ENCODE results near the gene RAET1E.

DNA sequence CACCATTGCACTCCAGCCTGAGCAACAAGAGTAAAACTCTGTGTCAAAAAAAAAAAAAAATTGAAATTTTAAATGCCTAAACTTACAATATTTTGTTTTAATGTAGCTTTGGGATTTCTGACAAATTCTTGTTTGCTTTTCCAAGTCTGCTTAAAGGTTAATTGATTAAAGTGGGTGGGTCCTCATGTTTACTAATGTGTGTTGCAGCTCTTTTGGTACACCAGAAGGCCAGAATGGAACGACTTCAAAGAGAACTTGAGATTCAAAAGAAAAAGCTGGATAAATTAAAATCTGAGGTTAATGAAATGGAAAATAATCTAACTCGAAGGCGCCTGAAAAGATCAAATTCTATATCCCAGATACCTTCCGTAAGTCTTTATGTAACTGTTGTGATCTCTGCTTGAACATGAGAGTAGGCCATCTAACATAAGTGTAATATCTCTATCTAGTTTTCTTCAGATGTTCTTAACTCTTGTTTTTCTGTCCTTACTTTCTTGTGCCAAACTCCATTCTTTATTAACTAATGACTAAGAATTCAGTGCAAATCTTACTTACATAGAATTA, 2.6 kb upstream of the SUMO4 start:
- PRO-cap, result no peak

- PRO-cap, result no peak
Measured at GRCh38 chr6:149482745-149483838, 1.7 kb downstream of the ZC3H12D start.

- PRO-cap, result no peak
Measured at GRCh38 chr6:149689870-149690321, 28.0 kb downstream of the LATS1 start.

DNA sequence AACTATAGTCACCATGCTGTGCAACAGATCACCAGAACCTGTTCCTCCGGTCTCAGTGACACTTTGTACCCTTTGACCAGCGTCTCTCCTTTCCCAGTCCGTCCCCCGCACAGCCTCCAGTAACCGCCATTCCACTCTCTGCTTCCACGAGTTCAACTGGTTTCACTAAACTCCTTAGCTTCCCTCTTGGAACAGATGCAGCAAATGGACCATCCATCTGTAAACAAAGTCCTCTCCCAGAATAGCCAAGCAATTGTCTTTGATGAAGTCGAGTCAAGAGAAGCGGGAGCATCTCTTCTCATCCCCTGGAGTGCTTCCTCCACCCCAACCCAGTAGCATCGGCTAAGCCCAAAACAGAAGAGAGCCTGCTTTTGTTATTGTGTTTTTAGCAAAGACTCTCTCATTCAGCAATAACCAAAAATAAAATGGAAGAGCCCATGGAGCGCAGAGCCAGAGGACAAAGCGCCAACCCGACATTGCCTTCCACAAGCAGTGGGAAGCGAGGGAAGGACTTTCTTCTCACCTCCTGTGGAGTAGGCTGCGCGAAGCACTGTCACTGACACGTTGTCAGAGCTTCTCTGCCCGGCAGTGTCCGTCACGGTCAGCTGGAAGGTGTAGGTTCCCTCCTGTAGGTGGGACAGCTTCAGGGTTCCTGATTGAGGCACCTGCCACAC, 21.6 kb downstream of the LRP11 start:
- PRO-cap, result no peak

- PRO-cap, result no peak
Measured at GRCh38 chr6:149897924-149898404, at the start of gene RAET1E. TSS of gene RAET1E (minus strand) at chr6:149898113.

DNA sequence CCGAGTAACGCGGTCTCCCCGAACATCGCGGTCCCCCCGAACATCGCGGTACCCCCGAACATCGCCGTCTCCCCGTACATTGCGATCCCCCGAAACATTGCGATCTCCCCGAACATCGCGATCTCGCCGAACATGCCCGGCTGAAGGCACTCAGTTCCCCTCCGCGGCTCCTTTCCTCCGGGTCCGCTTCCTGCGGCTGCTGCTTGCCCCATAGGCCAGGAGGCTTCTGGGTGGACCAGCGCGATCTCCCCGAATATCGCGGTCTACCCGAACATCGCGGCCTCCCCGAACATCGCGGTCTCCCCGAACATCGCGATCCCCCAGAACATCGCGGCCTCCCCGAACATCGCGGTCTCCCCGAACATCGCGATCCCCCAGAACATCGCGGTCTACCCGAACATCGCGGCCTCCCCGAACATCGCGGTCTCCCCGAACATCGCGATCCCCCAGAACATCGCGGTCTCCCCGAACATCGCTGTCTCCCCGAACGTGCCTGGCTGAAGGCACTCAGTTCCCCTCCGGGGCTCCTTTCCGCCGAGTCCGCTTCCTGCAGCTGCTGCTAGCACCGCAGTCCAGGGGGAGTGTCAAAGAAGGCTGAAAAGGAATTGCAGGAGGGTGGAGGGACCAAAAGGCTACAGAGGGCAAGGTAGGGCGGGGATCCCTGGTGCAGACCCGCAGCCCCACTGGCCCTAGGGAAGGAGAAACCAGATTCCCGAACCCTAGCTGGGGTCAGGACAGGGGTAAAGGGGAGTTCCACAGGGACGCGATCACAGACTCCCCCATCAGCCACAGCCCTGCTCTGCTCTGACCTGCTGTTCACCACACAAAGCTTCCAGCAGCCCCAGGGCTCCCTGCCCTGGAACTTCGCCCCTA, 1.3 kb downstream of the ULBP1 start:
- PRO-cap, result no peak

DNA sequence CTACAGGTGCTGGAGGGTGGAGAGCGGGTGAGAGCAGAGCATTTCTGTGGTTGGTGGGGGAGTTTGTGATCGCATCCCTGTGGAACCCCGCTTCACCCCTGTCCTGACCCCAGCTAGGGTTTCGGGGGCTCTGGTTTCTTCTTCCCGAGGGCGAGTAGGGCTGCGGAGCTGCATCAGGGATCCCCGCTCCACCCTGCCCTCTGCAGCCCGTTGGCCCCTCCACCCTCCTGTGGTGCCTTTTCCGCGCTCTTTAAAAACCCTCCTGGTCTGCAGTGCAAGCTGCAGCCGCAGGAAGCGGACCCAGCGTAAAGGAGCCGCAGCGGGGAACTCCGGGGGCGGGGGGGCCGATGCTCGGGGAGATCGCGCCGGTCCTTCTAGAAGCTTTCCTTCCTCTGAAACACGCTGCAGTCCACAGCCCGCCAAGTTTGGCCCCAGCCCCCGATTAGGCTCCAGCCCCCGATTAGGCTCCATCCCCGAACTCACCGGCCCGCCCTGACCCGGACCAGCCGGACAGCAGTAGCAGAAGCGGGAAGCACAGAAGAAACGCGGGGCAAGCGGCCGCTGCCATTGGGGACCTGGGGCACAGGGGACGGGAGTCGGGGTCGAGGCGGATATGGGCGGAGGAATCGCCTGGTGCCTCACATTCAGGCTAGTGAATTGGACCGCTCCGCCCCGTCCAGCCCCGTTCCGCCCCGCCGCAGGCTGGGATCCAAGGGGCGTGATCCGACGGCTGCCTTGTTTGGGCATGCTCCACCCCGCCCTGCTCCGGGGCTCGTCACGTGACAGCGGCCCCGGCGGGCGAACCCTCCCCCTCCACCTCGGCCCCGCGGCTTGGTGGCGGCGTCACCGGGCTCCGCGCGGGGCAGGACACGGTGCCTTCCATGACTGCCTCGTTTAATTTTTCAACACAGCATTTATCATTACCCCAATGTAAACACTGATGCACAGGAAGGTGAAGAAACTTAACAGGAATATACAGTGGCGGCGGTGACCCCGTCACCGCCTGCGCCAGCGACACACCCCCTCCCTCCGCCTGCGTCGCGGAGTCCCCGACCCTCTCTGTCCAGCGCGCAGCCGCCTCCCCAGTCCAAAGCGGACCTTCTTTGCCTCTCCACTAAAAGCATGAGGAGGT, 20.4 kb downstream of the RAET1L start:
- PRO-cap, result bidirectional peak, plus-strand start at position 829 of the sequence, minus-strand start at position 615 of the sequence

GRCh38 chr6:150037261-150037783, 12.0 kb upstream of the RAET1L start:
- PRO-cap, result no peak

DNA sequence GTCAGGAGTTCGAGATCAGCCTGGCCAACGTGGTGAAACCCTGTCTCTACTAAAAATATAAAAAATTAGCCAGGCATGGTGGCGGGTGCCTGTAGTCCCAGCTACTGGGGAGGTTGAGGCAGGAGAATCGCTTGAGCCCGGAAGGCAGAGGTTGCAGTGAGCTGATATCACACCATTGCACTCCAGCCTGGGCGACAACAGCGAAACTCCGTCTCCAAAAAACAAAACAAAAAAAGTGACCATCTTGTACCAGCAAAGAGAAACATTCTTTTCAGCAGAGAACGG, 25.1 kb upstream of the PPP1R14C start:
- PRO-cap, result no peak

GRCh38 chr6:150118517-150119718, 23.9 kb upstream of the PPP1R14C start:
- PRO-cap, result no peak

GRCh38 chr6:150191400-150192130, 48.7 kb downstream of the PPP1R14C start:
- PRO-cap, result unidirectional peak, plus-strand start at chr6:150191524

- PRO-cap, result no peak
Measured at GRCh38 chr6:150268115-150268643, 100.6 kb upstream of the IYD start.

- PRO-cap, result unidirectional peak, plus-strand start at chr6:150623311; unidirectional peak, plus-strand start at chr6:150623341; bidirectional peak, plus-strand start at chr6:150623486, minus-strand start at chr6:150623391
Measured at GRCh38 chr6:150622814-150624029, 23.5 kb downstream of the PLEKHG1 start.

GRCh38 chr6:150691516-150691870, 91.8 kb downstream of the PLEKHG1 start:
- PRO-cap, result bidirectional peak, plus-strand start at chr6:150691670, minus-strand start at chr6:150691609

- PRO-cap, result no peak
Measured at GRCh38 chr6:150704734-150705136, 105.0 kb downstream of the PLEKHG1 start.

- PRO-cap, result no peak
Measured at GRCh38 chr6:150733596-150734309, 131.7 kb upstream of the MTHFD1L start.

DNA sequence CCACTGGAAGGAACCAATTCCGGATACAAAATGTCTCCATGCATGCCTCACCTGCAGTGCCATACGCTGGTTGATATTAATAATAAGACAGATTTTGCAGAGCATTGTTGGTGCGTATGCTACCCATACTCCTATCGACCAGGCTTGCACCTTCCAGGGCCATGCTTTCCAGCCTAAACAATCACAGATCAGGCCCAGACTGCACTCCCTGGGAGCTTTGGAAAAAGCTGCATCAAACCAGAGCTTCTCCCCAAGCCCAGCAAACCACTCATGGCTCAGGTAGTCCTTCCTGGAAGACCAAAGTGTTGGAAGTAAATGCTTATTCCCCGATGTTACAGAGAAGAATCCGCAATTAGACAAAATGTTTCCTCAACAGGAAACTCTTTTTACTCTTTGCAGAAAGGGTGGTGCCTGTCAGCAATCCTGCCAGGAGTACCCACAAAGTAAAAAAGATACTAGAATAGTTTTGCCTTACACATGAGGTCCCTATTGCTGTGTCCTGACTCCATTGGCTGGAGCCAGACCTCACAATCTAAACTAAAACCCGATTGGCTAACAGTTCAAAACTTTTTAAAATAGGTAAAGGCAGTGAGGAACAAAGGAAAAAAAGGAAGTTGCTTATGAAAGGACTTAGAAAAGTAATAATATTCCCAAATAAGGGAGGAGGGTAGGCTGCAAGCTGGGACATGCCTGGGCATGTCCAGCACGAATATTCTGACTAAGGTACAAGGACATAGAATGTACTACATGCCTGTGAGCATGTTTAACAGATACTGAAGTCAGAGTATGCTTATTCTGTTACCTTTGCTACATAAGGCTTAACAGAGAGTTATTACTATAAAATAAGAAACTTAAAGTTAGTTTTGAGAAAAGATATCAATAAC, 8.6 kb upstream of the MTHFD1L start:
- PRO-cap, result no peak

- PRO-cap, result no peak
Measured at GRCh38 chr6:150857549-150858065, 7.9 kb upstream of the MTHFD1L start.

GRCh38 chr6:150866896-150867356, 1.4 kb downstream of the MTHFD1L start:
- PRO-cap, result no peak

- PRO-cap, result no peak
Measured at GRCh38 chr6:150881876-150882747, 16.6 kb downstream of the MTHFD1L start.